ENCODE data around the gene RAB3C.

GRCh38 chr5:58460118-58461391, 669 bp upstream of the PLK2 start:
- CAGE, long polyA plus RNA, result no peak
- RRBS, result 3% methylated on average over 22 of the region's 105 CpGs

- CAGE, long polyA plus RNA, result no peak
- RRBS, result 2% methylated on average over 4 of the region's 60 CpGs
These were observed at the start of gene RAB3C for GRCh38 chr5:58582616-58583749. Gene RAB3C, plus strand, starts transcription at chr5:58583075.

DNA sequence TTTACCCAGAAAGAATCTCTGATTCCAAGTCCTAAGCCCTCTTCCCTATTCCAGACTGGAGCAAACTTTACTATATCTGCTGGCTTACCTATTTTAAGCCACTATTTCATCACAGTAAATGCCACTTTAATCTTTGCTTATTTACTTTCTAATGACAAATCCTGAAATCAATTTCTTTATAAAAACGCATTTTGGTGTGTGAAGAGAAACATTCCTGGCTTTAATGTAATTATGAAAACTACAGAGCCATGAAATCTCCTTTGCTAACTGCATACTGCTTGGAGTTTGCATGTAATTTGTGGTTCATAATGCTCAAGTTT, 121.1 kb downstream of the RAB3C start:
- CAGE, long polyA plus RNA, result no peak
- RRBS, result no CpG with 5 or more reads among the region's 1 CpG

DNA sequence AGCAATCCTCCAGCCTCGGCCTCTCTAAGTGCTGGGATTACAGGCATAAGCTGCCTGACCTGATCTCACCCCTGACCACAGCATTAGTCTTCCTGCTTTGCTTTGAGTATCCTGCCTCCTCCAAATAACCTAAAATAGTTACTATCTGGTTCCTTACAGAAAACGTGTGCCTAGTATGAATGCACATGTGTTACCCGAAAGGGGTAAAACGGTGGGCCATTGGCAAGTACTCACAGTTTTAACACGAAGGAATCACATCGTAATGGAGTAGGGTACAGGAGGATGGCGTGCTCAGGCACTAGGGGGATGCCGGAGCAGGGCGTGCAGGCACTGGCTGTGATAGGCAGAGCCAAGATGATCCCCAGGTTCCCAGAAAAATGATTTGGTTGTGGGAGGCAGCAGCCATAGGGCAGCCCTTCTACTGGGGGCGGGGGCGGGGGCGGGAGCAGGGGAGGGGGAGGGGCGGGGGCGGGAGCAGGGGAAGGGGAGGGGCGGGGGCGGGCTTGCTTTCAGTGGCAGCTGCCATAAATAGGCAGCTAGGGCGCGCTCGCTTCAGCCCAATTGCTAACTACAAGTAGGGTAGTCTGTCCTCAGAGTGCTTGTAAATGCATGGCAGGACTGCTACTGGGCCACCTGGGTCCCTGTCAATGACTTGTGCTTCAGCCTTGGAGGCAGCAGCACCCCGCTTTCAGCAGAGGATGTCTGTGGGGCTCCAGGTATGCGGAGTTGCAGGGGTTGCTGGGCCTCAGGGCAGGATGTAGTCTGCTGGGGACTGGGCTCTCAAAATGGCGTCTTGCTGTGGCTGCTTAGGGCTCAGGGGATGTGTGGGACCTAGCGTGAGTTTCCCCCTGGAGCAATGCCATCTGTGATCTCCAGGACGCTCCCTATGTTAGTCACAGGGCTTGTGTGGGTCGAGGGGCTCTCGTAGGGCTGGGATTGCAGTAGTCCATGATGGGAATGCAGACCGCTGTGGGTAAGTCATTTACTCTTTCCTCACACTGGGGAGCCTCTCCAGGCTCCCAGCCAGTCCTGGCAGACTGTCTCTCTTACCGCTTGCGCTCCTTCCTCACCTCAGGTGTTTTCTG, 354.3 kb downstream of the RAB3C start:
- CAGE, long polyA plus RNA, result no peak
- RRBS, result no CpG with 5 or more reads among the region's 29 CpGs

GRCh38 chr5:58969207-58969930, 386.5 kb downstream of the RAB3C start:
- CAGE, long polyA plus RNA, result no peak
- RRBS, result no CpG with 5 or more reads among the region's 4 CpGs

- CAGE, long polyA plus RNA, result no peak
- RRBS, result no CpG with 5 or more reads among the region's 7 CpGs
These were observed 455.2 kb downstream of the RAB3C start for GRCh38 chr5:59037858-59038625.

DNA sequence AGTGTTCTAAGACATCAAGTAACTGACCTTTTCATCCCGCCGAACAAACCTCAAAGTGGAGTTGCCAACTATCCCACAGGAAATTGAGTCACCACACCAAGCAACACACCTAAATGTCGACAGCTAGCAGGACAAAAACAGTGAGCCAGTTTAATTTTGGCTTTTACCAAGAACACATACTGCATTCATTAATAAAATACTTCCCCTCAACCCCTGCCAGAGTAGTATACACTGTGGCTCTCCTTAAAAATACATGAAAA, 459.3 kb downstream of the RAB3C start:
- CAGE, long polyA plus RNA, result no peak
- RRBS, result no CpG with 5 or more reads among the region's 3 CpGs

DNA sequence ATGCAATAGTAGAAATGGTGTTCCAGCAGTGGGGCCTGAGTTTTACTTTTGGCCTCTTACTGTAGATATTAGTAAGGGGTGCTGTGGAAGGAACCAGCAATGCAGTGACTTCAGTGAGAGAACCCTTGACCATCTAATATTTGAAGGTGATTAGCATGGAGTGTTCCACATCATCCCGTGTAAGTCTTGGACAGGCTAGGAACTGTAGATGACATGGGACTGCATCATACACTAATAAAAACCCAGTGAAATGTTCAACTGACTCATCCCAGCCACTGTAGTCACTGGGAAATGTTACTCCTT, 610.9 kb downstream of the RAB3C start:
- CAGE, long polyA plus RNA, result no peak
- RRBS, result no CpG with 5 or more reads among the region's 1 CpG

DNA sequence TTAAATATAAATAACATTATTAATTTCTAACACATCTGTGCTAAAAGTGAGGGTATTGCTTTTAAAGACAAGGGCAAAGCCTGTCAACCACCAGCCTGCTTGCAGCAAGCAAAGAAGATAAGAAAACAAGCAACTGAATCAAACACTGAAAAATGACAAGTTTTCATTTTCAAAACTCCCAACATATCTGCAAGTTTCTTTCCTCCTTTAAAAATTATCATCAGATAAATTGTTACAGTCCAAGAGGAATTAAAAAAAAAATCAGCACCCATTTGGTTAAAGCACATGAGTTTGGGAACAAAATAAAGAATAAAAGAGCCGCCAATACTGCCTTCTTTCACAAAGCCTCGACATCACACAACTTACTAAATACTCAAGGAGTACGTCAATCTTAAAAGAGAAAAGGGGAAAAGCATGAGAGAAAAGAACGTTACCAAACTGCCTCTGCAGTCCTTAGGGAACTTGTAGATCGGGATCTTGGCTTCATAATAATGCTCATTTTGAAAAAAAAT, 618.6 kb downstream of the PDE4D start:
- CAGE, long polyA plus RNA, result no peak
- RRBS, result no CpG with 5 or more reads among the region's 5 CpGs

- CAGE, long polyA plus RNA, result no peak
- RRBS, result no CpG with 5 or more reads among the region's 2 CpGs
These were observed 314.9 kb downstream of the PDE4D start for GRCh38 chr5:59578512-59579230.

GRCh38 chr5:59591822-59592585, 301.5 kb downstream of the PDE4D start:
- CAGE, long polyA plus RNA, result no peak
- RRBS, result no CpG with 5 or more reads among the region's 3 CpGs

- CAGE, long polyA plus RNA, result no peak
- RRBS, result no CpG with 5 or more reads among the region's 1 CpG
These were observed 145.8 kb downstream of the PDE4D start for GRCh38 chr5:59747587-59748311.

DNA sequence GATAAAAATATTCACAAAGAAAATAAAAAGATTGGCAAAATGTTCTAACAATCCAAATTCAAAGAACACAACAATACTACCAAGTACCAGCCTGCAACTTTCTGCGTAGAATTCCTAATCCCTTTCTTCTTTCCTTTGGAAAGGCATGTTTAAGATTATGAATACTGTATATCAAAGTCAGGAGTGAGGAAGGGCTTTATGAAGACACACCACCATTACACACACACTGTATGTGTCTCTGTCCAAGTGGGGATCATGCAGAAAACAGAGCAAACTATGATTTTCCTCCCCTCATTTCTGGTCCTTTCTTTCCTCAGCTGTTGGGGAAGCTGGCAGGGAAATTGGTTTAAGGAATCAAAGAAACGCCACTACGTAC, 126.0 kb downstream of the PDE4D start:
- CAGE, long polyA plus RNA, result no peak
- RRBS, result no CpG with 5 or more reads among the region's 3 CpGs

DNA sequence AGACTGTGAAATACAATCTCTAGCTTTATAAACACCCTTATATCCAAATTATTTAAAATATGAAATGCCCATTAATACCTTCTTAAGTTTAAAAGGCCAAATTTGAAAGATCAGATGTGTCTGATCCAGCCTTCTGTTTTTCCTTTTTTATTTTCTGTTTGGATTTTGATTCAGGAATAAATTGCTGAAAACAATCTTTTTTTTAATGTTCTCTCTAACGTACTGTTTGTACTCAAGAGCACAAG, 88.1 kb upstream of the PDE4D start:
- CAGE, long polyA plus RNA, result no peak
- RRBS, result no CpG with 5 or more reads among the region's 1 CpG

DNA sequence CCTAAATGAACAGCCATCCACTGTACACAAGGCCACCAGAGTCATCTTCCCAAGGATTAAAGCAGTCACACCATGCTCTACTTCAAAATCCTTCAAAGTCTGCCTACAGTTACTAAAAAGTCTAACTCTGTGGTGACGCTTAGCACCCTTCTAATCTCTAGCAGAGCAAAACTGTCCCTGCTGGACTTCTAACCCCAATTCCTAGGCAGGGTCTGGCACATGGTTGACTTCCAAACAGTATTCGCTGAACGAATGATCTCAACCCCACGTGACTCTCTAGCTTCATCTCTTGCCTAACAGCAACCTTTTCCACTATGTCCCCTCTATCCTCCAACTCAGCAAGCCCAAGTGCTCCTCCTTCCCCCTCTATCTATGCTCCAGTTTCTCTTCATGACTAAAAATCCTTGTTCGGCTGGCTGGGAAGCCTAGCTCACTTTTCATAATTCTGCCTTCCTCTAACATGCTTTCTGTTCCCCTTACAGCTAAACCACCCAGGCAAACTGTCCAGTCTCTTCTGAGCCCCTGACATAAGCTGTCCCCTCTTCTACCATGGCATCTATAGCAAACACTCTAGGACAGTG, 22.9 kb downstream of the ELOVL7 start:
- CAGE, long polyA plus RNA, result no peak
- RRBS, result no CpG with 5 or more reads among the region's 5 CpGs

GRCh38 chr5:61069734-61070048, 92.6 kb downstream of the SMIM15 start:
- CAGE, long polyA plus RNA, result no peak
- RRBS, result no CpG with 5 or more reads among the region's 1 CpG

DNA sequence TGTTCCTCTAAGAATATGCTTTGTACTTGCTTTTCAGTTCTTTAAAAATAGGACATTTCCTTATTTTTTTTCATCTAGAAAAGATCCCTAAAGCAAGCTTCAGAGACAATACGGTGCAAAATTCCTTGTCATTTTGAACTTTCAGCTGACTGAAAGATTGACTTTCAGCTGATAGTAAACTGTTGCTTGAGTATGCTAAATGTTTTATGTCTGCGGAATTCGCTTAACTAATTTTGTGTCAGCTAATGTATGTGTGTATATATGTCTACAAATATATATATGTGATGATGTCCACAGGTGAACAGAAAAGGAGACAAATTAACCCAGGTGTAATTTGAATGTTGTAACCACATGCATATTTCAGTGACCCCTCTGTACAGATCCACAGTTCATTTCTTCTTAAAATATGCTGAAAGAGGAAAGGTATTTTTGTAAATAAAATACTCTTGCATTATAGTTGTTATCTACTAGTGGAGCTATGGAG, 8.1 kb downstream of the ZSWIM6 start:
- CAGE, long polyA plus RNA, result no peak
- RRBS, result no CpG with 5 or more reads among the region's 3 CpGs

DNA sequence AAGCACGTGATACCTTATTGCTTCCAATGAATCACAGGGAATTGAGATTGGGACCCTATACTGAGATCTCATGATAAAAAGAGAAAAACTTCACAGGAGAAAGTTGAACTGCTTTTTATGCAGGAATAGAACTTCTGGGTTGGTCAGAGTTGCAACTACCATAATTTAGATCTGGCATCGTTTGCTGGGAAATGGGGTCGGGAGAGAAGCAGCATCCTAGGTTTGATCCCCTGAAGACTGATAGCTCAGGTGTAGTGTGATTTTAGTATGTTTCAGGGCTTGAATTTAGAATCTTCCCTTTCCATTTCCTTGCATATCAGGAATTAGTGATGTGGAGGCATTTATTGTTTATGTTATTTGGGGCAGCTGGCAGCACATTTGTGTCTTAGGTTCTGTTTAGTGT, 80.1 kb downstream of the ZSWIM6 start:
- CAGE, long polyA plus RNA, result no peak
- RRBS, result no CpG with 5 or more reads among the region's 3 CpGs

- CAGE, long polyA plus RNA, result no peak
- RRBS, result no CpG with 5 or more reads among the region's 4 CpGs
These were observed 164.2 kb downstream of the ZSWIM6 start for GRCh38 chr5:61496204-61496666.

DNA sequence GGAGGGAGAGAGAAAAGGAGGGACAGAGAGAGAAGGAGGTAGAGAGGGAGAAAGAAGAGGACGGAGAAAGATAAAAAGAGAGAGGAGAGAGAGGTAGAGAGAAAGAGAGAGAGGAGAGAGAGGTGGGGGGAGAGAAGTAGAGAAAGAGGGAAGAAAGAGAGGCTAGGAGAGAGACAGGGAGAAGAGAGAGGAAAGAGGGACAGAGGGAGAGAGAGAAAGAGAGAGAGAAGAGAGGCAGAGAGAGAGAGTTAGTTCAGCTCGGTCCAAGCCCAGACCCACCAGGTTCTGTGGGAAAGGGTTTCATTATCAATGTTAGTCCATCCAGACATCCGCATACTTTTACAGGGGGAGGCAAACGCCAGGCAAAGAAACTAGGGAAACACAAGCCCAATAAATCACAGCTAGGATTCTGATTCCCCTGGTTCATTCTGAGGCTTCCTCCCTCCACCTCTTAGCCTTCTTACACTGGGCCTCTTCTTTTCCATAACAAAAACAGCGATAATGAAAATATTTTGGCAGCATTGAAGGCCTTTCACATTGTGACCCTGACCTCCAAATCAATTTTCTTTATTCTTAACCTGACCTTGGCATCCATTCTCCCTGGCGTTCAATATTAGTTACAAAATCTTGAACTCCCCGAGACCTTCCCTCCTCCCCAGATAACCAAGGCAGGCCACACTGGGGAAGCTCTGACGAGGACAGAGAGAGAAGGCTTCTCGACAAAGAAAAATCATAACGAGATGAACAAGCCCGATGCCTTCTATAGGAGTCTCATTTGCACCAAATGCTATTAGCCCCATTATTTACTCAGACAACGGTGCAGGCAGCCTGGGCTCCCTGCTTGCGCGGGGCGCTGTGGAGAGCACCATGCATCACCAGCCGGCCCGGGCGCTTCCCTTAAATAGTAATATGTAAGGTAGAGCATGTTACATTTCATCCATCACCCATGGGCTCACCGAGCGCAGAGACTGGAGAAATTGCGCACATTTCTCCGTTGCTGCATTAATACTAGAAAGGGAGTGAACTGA, 399.8 kb downstream of the ZSWIM6 start:
- CAGE, long polyA plus RNA, result no peak
- RRBS, result no CpG with 5 or more reads among the region's 22 CpGs

All from AG04450 (cell line).